Omental fat pad (tissue), 4 donors: Measurements from ENCODE around the genes TMEM109 and SYT7.

DNA sequence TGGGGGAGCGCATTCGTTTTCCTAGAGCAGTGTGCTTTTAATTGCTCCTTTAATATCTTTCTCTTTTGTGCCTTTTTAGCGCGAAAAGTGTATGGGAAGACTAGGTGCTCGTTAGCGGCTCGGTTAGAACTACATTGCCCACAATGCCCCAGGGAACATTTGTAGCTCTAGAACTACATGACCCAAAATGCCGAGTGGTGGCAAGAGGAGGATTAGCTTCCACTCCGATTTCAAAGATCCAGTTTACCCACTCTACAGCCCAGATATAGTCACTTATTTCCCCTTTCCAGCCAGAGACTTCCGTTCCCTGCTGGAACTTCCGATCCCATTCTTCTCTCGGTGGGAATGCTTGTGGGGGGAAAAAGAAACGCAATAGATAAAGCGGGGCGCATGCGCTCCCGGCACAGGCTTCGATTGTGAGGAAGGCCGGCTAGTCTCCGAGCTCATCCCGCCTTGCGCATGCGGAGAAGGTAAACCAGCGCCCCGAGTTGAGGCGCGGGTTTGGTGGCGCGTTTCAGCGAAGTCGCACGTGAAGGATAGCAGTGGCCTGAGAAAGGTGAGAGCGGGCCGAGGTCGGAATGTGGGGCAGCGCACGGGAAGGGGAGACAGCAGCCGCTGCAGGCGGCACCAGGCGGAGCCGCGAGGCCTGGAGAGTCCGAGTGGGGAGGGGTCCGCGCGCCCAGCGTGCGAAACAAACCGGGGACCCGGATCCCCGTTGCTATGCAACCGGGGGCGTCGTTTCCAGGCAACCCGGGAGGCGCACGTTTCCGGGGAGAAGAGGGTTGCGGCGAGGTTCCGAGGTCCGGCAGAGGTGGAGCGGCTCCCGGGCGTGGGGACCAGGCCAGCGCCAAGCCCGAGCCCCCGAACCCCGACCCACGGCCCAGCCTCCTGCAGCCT, at the start of gene TMEM109:
TSS of gene TMEM109 (plus strand) at position 446 of the 897 bp plus-strand sequence.
- PRO-cap, result no peak
- RAMPAGE, long total RNA, 4 experiments, result start-site peak on the plus strand in 4 of 4 experiments, centred at positions 413 to 449 of the sequence, 279 to 868 reads per replicate

DNA sequence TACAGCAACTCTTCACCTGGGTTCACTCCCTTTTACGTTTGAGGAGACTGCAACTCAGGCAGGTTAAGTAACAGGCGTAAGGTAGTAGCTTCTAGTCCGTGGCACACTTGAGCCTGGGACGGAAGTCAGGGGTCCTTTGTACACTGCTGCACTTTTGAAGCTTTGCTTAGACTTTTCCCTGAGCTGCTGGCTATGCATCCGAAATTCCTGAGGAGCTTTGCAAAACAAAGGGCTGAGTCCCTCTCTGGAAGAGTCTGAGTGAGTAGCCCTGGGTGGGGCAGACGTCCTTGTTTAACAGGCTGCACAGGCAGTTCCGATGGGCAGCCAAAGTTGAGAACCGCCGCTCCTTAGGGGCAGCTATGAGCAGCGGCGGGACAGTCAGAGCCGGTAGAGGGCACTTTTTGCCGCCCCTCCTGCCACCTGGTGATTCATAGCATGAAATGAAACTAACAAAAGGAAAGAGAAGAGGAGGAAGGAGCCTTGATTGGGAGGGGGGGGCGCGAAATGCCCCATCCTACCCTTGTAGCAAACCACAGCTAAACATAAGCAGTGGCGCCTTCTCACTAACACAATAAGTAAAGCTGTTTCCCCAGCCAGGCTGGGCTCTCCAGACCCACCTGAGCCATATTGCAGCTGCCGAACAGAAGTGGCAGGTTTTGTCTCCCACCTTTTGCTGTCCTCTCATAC, 1.4 kb downstream of the TMEM109 start:
- PRO-cap, result no peak
- RAMPAGE, long total RNA, 4 experiments, result no peak in any of the 4 experiments

DNA sequence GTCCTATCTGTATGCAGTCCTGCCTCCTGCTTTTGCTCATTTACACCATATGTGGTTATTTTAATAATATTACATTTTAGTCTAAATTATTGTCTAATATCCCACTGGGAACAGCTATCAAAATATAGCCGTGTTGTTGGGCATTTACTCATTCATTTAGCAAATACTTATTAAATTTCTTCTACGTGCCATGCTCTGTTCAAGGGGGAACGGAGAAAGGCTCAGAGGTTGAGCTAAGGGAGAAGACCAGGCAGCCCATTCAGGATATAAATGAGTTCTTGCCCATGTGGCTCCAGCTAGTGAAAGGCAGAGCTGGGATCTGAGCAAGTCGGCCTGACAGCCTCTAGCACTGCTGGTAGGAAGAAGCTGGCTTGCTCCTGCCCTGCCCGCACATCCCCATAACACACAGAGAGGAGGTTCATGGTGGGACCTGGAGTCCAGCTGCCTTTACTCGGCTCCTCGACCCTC, 2.1 kb downstream of the SLC15A3 start:
- PRO-cap, result no peak
- RAMPAGE, long total RNA, 4 experiments, result no peak in any of the 4 experiments

DNA sequence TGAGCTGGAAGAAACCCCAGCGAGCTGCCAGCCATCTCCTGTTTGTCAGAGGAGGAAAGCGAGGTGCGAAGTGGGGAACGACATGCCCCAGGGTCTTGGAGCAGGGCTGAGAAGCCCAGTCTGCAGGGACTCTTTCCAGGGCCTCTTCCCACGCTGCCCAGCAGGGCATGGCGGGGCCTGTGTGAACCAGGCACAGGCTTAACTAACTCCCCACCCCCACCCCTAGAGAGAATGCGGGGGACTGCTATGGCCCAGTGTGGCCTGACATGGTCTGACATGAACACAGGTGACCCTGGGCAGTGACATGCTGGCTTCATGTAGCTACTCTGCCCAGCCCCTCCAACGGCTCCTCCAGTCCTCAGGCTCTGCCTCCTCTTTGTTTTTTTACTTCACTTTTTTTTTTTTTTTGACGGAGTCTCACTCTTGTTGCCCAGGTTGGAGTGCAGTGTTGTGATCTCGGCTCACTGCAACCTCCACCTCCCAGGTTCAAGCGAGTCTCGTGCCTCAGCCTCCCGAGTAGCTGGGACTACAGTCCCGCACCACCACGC, 11.3 kb downstream of the CD6 start:
- PRO-cap, result no peak
- RAMPAGE, long total RNA, 4 experiments, result no peak in any of the 4 experiments

- PRO-cap, result no peak
- RAMPAGE, long total RNA, 4 experiments, result no peak in any of the 4 experiments
These were observed 49.1 kb downstream of the CD6 start for GRCh38 chr11:61020489-61021068.

DNA sequence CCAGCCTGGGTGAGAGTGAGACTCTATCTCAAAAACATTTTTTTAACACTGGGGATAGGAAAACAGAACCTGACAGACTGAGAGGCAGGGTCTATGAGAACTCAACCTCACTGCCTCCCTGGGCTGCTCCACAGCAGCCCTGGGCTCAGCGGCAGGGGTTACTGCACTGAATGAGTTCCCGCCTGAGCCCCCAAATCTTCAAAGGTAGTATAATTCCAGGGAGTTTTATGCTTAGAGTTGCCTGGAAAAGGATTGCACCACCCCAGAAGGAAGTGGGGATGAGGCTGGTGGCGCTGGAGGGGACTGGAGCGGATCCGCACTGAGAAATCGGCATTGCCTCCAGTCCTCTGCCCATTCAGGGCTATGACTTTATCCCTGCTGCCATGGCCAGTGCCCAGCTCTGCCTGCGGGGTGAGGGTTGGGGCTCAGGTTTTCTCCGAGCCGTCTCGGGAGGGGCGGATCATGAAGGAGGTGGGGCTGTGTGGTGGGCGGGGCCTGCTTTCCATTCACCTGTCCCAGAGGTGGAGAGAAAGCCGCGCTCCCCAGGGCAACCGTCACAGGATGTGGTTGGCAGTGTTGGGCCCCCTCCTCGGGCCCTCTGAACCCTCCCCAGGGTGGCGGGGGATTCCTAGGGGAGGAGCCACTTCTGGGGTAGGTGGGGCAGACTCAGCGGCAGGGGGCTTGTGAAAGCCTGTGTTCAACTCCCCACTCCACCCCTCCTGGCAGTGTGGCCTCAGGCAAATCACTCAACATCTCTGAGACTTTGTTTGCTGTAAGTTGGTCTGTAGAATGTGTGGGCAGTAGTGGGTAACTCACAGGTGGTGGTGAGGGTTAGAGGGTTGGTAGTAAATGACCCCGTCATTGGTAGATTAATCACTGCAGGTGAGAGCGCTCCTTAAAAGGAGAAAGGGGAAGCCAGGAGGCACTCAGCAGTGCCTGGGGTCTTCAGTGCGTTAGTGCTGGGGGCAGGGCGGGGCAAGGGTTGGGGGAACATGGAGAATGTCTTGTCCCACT, 50.1 kb downstream of the CD6 start:
- PRO-cap, result no peak
- RAMPAGE, long total RNA, 4 experiments, result no peak in any of the 4 experiments

- PRO-cap, result no peak
- RAMPAGE, long total RNA, 4 experiments, result no peak in any of the 4 experiments
These were observed 52.1 kb downstream of the CD6 start for GRCh38 chr11:61023560-61024018.

- PRO-cap, result no peak
- RAMPAGE, long total RNA, 4 experiments, result no peak in any of the 4 experiments
These were observed 19.1 kb upstream of the CD5 start for GRCh38 chr11:61083178-61083523.

GRCh38 chr11:61102650-61103611, 642 bp downstream of the CD5 start:
- PRO-cap, result no peak
- RAMPAGE, long total RNA, 4 experiments, result no peak in any of the 4 experiments

DNA sequence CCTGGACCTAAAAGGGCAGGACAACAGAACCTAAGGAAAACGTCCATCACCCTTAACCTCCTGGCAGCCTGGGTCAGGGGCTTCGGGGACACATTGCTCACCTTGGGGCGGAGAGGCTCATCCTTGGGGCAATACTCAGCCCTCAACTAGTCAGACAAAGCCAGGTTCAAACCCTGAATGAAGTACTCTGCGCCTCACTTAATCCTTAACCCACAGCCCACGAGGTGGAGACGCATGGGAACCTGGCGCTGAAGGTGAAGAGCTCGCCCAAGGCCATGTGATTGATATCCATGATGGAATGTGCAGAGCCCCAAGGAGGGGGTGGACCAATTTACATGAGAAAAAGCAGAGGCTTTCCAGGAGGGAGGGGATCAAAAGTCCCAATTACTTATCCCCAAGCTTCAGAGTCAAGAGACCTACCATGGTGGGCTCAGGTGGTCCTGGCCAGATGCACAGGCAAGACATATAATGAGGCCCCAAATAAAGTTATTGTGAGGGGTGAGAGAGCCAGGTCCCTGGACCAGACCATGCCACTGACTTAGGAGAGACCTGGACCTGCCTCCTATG, 26.9 kb downstream of the VPS37C start:
- PRO-cap, result no peak
- RAMPAGE, long total RNA, 4 experiments, result no peak in any of the 4 experiments

- PRO-cap, result no peak
- RAMPAGE, long total RNA, 4 experiments, result no peak in any of the 4 experiments
These were observed 13.6 kb downstream of the VWCE start for GRCh38 chr11:61281504-61281893.

- PRO-cap, result no peak
- RAMPAGE, long total RNA, 4 experiments, result no peak in any of the 4 experiments
These were observed 1.2 kb downstream of the VWCE start for GRCh38 chr11:61293466-61294728.

DNA sequence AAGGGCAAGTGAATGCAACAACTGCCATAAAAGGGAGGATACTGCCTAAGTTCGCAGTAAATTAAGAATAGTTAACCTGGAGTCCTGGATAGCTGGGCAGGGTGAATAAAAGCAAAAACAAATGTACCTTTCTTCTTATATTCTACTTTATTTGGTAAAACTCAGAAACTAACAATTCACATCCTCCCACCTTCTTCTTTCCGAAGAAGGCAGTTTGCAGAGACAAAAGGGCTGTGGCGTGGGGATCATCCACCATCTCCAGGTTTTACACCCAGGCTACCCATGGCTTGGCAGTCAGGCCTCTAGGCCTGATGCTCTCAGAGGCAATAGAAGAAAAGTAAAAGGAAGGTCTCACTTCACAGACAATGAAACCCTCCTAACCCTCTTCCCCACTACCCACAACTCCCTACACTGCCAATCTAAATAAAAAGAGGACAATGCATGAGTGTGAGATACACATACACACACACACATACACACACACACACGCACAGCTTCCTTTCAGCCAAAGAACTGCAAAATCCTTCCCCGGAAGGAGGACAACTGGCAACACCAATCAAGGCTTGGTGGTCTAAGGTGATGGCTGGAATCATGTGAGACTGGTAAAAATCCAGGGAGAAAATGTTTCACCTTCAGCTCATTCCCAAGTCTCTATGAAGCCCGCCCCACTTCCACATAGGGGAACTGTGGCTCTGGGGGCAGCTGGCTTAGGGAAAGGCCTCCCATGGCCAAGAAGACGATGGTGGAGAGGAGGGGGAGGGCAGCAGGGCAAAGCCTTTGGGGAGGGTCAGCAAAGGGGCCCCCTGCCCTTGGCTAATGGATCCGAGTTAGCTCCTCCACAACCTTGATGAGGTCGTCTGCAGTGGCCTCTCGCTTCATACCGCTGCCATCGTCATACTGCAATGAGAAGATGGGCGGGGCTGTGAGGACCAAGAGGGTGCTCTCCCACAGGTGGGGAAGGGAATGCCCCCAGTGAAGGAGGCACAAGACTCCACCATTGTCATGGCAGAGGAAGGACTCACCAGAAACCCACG, 4.5 kb upstream of the VWCE start:
- PRO-cap, result no peak
- RAMPAGE, long total RNA, 4 experiments, result no peak in any of the 4 experiments

DNA sequence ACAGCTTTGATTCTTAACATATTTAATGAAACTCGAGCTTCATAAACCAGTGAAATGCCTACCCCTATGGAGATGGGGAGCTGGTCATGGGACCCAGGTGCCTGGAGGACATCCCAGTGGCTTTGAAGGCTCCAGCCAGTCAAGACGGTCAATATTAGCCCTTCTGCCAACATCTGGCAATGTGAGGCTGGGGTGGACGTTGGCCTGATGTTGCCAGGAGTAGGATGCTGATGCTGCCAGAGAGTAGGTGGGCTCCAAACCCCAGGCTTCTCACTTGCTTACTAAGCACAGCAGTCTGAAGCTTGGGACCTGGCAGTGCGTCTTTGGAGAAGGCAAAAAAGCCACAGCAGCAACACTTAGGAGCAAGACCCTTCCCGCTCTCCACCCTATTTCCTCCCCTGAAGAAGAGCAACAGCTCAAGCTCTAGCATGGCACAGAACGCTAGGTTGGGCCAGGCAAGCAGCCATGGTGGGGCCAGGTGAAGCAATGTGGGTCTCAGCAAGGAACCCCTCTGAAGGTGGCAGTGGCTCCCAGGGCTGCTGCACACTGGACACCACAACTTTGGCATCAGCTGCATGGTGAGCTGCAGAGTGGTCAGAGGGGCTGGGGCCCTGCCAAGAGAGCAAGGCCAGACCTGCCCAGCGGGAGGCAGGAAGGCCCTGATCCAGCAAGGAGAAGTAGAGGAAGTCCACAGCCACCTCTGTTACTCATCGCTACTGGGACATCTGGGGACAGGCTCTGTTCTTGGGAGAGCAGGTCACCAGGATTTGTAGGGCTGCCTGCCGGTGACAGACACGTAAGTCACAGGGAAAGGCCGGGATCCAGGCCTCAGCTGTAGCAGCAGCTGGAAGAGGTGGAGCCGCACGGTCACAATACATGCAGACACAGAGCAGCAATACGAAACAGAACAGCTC, 12.6 kb downstream of the CYB561A3 start:
- PRO-cap, result no peak
- RAMPAGE, long total RNA, 4 experiments, result no peak in any of the 4 experiments

DNA sequence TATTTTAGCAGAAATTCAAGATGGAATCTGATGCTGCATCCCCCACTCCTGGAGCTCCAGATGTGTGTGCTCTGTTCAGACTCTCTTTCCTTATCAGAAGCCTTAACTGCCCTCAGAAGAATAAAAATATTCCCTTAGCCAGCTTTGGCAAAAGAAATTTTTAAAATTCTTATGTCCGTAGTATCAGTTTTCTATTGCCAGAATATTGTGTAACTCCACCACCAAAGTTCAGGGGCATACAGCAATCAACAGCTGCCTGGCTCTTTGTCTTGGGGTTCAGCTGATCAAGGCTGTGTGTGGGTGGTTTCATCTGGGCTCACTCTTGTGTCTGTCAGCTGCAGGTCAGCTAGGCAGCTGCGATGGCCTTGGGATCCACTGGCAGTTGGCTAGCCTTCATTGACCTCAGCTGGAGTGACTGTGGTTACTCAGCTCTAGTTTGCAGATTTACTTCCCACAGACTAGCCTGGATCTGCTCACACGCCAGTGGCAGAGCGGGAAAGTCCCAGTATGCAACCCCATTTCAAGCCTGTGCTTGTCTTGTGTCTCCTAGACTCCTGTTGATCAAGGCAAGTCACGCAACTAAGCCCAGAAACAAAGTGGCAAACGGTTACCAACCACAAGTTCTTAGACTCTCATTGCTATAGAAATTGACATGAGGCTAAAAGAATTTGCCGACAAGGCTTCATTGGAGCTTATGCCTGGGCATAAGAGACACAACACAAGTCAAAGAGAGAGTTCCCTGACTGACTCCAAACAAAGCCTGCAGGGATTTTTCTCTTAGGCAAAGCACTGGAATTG, 7.4 kb downstream of the TMEM138 start:
- PRO-cap, result no peak
- RAMPAGE, long total RNA, 4 experiments, result no peak in any of the 4 experiments

GRCh38 chr11:61428935-61429631, 692 bp downstream of the CPSF7 start:
- PRO-cap, result no peak
- RAMPAGE, long total RNA, 4 experiments, result no peak in any of the 4 experiments

DNA sequence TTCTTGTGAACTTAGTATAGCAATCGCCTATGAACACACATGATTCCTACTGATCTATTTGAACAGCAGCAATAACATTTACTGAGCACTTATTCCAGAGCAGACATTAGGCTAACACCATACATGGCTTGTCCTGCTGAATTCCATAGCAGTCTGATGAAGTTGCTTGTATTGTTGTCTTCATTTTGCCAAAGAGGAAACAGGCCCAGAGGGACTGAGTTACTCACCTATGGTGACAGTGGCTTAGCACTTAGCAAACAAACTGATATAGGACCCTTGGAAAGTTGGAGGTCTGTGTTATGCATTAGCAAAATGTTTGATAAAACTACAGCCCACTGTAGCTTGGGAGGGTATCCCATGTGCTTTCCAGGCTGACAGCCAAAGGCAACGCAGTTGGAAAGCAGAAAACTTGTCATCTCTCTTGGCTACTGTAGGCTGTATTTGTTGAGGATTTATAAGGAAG, 23.6 kb downstream of the SDHAF2 start:
- PRO-cap, result no peak
- RAMPAGE, long total RNA, 4 experiments, result no peak in any of the 4 experiments

DNA sequence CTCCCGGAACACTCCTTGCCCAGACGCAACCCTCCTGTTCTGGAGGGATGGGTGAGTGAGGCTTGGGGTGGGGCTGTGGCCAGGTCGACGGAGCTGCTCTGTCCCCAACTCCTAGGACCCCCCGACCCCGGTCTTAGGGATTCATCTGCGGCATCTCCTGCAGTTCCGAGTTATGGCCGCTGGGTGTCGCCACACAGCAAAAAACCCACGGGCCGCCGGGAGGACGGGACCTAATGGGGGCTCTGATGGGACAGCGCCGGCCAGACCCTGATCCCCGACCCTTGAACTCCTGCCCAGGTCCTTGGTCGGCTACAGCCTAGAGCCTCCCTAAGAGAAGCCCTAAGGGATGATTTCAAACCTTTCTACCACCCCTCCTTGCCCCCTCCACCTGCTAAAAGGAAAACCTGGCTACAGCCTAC, 3.3 kb upstream of the PPP1R32 start:
- PRO-cap, result no peak
- RAMPAGE, long total RNA, 4 experiments, result no peak in any of the 4 experiments

- PRO-cap, result no peak
- RAMPAGE, long total RNA, 4 experiments, result no peak in any of the 4 experiments
These were observed 26.2 kb downstream of the LRRC10B start for GRCh38 chr11:61534654-61535261.

DNA sequence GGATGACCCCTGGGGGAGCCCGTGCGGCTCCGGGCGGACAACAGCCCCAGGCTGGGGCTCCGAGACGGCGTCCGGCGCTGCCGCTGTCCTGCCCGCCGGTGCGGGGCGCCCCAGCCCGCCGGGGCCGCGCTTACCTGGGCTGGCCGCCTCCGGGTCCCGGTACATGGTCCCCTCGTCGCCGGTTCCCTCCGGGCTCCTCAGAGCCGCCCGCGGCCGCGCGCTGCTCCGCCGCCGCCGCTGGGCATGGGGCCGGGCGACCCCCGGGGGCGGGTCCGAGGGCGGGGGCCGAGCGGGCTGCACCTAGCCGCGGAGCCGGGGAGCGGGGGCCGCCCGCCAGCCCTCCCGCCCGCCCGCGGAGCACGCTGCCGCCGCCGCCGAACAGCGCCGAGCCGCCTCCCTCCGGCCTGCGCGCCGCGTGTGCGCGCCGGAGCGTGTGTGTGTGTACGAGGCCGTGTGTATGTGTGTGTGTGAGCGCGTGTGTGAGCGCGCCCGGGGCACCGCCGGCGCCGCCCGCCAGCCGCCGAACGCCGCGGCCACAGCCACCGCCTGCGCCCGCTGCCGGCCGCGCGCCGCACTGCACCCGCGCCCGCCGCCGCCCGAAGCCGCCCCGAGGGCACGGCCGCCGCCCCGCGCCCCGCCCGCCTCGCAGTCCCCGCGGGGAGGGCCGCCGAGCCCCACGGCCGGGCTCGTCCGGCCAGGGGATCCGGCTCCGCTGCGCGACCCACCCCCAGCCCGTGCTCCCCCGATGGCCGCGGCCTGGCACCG, at the start of gene SYT7:
TSS of gene SYT7 (minus strand) at position 421 of the 765 bp plus-strand sequence.
- PRO-cap, result no peak
- RAMPAGE, long total RNA, 4 experiments, result no peak in any of the 4 experiments